GM23248 (cell line): ENCODE data around the genes NFAT5 and CHST4.

DNA sequence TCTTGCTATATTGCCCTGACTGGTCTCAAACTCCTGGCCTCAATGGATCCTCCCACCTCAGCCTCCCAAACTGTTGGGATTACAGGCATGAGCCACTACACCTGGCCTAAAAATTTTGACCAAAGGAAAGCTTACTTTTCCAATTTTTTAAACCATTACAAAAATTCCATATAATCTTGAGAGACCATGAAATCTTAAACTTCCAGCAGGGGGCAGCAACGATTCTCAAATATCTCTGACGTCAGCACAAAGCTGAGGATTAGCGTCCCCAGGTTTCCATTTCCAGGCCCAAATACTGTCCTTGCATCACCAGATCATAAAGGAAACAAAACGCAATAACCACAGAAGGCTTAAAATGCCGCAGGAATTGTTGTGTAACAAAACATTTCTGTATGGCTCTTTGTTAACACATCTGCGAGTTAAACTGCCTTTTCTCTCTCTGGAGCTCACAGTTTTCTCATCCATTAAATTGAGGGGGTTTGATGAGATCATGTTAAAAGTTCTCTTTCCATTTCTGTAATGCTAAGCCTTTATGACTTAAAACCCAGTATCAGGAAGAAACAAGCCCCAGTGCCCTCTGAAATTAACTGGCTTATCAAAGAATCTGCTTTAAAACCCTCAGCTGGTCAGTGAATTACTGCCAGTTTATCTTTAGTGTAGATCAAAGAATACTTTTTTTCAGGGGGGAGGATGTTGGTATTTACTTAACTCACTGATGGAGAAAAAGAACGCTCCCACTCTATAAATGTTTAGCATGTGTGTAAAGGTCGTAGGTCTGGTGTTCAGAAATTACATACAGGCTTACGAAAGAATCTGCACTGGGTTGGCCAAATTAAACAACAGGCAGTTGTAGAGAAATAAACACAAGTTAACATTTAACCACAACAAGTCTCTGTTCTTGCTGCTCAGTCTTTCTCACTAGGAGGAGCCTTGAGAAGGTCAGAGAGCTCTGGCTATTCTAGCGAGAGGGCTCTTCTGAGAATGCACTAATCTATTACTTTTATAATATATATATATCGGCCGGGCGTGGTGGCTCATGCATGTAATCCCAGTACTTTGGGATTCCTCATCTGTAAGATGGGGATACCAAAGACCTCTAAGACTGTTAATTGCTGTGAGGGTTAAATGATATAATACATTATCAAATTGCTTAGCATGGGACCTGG is 10.6 kb upstream of the TERF2 start:
- RAMPAGE, long total RNA, result no peak

- RAMPAGE, long total RNA, result no peak
Observed at GRCh38 chr16:69523551-69524045, 42.2 kb upstream of the NFAT5 start.

- RAMPAGE, long total RNA, result no peak
Observed at GRCh38 chr16:69565327-69566087, at the start of gene NFAT5. Gene NFAT5, plus strand, starts transcription at chr16:69565966.

- RAMPAGE, long total RNA, result no peak
Observed at GRCh38 chr16:69691823-69692326, 34.5 kb downstream of the NQO1 start.

GRCh38 chr16:69757812-69758300 is 3.1 kb upstream of the NOB1 start:
- RAMPAGE, long total RNA, result no peak

- RAMPAGE, long total RNA, result no peak
Observed at GRCh38 chr16:69822256-69822708, 60.1 kb downstream of the WWP2 start.

- RAMPAGE, long total RNA, result no peak
Observed at GRCh38 chr16:69833272-69833748, 71.2 kb downstream of the WWP2 start.

GRCh38 chr16:69840666-69841022 is 78.5 kb downstream of the WWP2 start:
- RAMPAGE, long total RNA, result no peak

- RAMPAGE, long total RNA, result no peak
Observed at GRCh38 chr16:69935772-69936508, 15.2 kb upstream of the CLEC18A start.

DNA sequence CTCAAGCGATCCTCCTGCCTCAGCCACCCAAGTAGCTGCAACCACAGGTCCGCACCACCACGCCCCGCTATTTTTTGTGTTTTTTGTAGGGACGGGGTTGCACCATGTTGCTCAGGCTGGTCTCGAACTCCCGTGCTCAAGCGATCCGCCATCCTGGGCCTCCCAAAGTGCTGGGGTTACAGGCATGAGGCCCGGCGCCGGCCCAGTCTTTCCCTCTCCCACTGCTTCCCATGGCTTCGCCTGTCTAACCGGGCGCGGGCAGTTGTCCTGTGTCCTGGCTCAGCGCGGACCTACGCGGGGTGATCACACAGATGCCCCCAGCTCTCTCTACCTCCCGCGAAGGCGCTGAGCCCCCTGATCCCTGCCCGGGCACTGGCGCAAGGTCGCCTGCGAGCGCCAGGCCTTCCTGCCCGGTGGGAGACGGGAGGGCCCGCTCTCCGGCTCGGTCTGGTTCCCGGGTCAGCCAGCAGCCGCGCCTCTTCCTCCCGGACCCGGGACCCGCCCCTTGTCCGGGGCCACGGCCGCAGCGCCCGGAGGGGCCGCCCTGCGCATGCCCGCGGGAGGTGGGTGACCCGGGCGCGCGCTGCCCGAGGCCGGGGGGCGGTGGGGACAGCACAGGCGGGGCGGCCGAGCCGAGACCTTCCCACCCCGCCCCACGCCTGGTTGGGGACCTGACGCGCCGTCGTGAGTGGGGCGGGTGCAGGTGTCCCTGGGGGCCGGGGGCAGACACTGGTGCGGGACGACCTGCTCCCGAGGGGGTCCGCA is 13.9 kb downstream of the CLEC18A start:
- RAMPAGE, long total RNA, result no peak

DNA sequence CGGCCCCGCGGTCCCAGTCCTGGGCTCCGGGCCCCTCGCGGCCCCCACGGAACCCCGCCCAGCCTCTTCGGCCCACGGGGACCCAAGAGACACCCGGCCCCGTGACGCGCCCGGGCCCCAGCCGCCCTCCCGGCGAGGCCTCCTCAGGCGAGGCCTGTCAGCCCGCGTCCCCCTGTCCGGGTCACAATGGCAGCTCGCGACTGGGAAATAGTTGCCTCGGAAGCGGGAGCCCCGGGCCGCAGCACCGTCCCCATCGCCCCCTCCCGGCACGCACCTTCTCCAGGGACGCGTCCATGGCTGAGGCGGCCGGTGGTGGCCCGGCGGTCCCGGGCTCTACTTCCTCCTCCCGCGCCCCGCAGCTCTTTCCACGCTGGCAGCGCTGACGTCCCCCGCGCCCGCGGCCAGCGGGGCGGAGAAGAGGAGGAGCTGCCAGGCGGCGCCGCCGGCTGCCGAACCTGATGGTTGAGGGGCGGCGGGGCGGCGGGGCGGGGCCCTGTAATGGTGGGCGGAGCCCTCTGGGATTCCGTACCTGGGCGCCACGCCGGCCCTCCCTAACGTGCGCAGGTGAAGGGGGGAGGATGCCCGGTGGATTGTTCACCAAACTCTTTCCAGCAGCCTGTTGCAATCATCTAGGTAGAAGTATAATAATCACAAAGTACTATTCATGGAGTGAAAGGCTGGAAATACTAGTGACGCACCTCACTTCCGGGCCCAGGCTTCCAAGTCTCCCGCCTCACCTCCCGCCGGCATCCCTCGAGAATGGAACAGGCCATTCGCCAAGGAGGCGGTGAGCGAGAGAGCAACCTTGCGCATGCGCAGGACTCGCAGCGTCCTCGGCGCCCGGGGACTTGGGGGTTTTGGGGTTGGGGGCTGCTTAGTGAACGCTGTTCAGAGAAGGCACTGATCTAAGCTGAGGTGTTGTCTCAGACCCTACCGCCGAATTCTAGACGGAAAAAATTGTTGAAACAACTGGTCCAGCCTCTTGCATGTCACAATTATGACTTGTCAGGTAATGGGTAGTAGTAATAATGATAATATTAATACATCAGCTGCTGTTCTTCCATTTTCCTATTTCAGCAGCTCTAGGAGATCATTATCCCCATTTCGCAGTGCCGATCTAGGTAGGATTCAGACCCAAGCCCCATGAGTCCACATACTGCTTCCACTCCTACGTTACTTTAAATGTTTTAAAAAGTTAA is 48.3 kb upstream of the PDPR start:
- RAMPAGE, long total RNA, result no peak

- RAMPAGE, long total RNA, result no peak
Observed at GRCh38 chr16:70380401-70381221, 33.9 kb downstream of the DDX19A start.

DNA sequence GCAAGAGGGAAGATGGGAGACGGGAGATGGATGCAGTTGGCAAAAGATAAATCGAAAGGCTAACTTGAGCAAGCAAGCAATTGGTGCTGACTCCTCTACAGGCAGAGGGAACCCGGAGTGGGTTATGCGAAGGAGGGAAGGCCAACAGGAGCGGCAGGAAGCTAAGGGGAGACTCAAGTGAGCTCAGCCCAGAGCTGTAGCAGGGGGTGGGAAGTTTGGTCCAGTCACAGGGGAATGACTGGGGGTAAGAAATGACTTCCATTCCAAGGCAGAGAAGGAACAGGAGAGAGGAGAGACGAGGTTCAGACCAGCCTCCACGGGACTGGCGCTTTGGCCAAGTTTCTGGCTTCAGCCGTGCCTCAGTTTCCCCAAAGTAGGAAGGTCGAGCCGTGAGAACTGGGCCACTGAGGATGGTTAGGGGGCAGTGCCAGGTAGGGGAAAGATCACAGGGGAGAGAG is 827 bp downstream of the ST3GAL2 start:
- RAMPAGE, long total RNA, result no peak

DNA sequence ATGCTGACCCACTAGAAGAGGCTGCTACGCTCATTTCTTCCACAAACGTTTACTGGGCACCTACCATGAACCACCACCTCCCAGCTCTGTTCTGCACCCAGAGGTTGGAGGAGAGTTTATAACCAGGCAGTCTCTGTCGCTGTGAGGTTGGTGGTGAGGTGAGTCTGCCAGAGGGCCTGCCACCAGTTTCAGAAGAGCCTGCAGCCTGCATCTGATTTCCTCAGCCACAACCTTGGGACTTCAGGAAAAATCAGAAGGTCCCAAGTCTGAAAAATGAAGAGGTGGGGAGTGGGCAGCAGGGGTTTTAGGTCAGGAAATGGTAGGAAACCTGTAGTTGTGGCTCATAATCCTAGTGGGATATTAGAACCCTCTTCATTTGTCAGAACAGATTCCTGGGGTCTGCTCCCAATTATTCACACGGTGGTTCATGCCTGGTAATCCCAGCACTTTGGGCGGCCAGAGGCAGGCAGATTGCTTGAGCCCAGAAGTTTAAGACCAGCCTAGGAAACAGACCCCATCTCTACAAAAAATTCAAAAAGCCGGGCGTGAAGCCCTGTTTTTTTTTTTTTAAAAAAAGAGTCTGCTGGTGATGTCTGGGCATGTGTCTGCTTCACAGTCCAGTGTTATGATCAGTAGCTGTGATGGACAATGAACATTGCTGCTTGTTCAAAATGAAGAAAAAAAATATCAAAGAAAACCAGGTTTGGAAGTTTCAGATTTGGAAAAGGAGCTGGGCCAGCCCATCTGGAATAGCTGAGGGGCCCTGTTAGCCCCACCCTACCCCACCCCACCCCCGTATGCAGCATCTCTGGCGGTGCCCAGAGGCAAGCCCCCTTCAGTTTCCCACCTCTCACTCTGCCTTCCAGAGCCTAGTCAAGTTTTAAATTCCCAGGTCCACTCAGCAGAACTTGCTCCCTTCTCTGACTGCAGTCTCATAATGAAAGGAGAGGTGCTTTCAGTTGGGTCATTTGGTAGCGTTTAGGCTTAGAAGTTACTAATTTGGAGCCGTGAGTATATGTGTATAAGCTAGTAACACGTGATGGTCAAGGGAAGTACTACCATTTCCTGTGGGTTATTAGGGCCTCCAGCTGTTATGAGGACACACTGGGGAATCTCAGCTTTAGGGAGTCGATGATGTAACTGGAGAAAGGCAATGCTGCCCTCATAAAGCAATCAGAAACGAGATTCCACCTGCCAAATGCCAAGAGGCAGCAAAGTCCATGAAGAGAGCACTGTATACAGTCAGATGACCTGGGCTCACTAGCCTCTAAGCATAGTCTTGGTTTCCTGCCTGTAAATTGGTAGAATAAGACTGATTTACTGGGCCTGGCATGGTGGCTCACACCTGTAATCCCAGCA is 52.4 kb downstream of the SF3B3 start:
- RAMPAGE, long total RNA, result no peak

DNA sequence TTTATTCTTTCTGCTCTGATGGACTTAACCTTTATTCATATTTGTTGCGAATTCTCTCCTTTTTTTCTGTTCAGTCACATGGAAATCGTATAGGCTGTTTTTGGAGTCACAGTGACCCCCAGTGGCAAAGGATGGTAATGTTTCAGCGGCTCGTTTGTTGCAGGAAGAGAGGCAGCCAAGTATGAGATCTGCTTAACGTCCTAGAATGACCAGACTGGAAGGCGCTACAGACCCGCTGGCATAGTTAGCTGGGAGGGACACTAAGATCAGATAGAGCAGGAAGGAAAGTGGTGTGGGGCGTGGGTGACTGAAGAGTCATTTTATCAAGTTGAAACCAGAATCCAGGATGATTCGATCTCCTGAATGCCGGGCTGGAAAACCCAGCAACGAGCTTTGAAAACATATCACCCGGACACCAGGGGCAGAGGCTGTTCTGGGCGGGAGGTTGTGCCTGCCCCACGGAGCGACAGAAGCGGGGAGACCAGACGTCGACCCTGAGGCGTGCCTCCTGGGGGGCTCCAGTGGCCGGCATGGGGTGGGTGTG is 7.5 kb downstream of the IL34 start:
- RAMPAGE, long total RNA, result no peak

DNA sequence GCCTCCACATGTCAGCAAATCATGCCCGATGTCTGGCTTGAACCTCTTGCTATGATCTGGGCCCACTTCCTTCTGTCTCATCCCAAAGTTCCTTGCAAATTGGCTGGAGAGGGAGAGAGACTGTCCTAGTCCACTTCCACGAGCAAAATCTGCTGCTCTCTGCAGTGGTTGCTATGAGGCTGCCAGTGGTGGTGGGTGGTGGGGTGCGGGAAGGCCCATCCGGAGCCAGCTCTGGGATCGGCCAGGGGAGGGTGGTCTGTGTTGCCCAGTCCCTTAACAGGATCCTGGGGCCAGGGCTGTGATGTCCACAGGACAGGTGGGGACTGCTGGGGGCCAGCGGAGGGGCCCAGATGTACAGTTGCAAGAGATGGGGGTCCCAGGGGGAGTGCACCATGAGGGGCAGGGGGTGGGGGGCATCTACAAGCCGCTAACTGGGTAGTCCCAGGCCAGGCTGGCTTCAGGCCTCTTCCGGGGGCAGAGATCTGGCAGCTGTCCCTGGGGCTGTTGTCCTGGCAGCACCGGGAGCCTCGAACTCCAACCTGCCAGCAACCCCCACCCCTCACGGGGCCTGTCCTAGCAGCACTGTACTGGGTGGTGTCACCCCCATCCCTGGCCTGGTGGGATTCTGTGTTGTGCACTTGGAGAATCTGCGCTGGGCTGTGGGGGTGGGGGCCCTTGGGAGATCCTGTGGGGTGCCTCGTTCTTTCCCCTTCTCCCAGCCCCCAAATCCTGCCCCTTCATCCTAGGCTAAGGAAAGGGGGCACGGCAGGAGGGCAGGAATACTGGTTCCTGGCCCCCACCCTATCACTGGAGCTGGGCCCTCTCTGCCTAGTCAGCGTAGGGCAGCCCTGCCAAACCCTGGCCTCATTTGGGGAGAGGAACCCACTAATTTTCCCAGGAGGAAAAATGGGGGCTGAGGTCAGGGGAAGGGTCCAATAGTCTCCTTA is 1.6 kb downstream of the MTSS2 start:
- RAMPAGE, long total RNA, result no peak

- RAMPAGE, long total RNA, result no peak
Observed at GRCh38 chr16:70737439-70738383, 51.9 kb upstream of the MTSS2 start.

DNA sequence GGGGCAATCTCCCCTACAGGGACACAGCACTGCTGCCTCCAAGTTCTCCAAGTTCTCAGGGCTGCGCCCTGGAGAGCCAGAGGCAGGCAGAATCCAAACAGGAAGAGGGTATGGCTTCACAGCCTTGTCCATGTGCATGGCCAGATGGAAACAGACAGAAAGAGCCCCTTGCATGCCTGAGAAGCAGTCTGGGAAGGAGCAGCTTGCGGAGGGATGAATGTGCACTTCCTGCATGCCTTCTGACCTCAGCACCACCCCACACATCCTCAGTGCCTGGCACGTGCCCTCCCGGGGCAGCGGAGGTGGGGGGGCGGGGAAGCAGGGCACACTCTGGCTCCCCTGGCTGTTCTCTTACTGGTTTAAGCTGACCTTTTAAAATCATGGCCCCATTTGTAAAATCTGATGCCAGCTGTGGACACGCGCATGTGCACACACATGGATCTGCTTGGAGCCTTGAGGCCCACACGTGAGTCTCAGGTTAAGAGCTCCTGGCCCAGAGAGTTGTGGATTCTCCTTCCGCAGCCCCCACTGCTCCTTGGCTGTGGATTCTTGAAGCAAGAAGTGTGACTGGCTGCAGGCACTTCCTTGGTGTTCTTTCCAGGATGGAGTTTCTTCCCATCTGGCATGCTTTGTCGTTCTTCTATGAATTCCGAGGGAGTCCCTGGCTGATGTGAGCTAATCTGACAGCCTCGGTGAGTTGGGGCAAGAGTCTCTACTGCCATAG is 55.4 kb upstream of the MTSS2 start:
- RAMPAGE, long total RNA, result no peak

GRCh38 chr16:71526005-71527162 is at the start of gene CHST4:
Gene CHST4, plus strand, starts transcription at chr16:71526426.
- RAMPAGE, long total RNA, result no peak

DNA sequence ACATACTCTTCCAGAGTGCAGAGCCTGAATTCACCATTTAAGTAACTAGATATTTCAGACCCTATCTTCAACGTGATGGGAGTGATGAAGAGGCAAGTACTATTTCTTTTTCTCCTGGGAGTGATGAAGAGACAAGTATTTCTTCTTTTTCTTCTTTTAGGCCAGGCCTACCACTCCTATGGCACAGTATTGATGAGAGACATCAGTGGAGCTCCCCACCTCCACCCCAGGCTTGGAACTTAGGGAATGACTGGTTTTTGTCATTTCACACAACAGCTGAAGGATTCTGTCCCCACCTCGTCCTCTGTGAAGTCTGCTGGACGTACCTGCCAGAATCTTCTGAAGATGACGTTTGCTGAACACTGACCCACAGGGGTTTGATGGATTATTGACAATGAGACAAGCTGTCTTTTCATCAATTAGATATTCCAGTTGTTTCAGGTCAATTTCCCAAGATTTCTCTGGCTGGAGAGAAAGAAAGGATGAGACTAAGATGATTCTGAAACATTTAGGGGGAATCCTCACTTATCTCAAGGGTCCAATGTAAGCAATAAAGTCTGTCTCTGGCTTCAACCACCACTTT is 4.9 kb downstream of the TAT start:
- RAMPAGE, long total RNA, result no peak